Progenitor cell of endocrine pancreas (in vitro differentiated cells): ENCODE measurements around the genes EGR1 and SPATA24.

GRCh38 chr5:138465404-138466194 is at the start of gene EGR1:
TSS of gene EGR1 (plus strand) at chr5:138465479.
- PRO-cap, result bidirectional peak, plus-strand start at chr5:138465480, minus-strand start at chr5:138465372; bidirectional peak, plus-strand start at chr5:138465960, minus-strand start at chr5:138465855; bidirectional peak, plus-strand start at chr5:138466284, minus-strand start at chr5:138466143

- PRO-cap, result no peak
Observed at GRCh38 chr5:138469214-138470244, 4.2 kb downstream of the EGR1 start.

DNA sequence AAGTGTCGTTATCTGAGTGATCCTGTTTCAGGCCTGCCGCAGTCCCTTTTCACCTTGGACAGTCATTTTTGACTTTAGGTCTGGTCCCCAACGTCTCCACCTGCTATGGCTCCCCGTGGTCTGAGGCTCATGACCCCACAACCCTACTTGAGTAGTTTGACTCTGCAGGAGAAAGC is 27.4 kb downstream of the EGR1 start:
- PRO-cap, result no peak

DNA sequence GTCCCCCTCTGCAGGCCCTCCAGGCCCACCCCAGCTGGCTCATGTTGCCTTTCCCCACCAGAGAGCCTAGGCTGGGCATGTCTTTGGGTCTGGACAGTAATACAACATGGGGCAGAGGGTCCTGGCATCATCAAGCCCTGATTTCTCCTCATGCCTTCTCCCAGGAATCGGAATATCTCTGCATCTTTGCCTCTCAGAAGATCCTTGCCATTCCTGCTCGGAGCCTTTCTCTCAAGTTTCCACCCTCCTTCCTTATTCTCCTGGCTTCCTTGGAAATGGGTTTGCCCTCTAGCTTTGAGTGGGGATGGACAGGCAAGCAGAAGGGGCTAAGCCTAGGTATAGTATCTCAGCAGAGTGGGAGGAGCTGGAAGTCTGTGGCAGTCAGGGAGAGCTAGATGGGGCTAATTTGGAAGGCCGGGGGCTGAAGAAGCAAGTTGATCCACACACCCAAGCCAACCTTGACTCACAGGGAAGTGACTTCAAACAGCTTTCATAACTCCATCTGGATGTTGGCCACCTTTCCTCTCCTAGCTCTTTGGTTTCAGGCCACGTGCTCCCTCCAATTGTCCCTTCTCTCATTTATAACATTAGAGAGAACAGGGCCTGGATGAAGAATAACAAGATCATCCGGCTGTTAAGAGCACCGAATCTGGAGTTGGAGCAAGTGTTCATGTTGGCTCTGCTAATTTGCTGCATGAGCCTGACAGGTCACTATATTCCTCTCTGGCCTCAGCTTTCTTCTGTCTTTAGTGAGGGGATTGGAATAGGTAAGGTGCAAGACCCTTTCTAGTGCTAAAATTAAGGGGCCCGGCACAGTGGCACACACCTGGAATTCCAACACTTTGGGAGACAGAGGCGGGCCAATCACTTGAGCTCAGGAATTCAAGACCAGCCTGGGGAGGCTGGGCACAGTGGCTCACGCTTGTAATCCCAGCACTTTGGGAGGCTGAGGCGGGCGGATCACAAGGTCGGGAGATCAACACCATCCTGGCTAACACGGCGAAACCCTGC is 36.9 kb downstream of the EGR1 start:
- PRO-cap, result no peak

GRCh38 chr5:138503443-138504412 is 38.4 kb downstream of the EGR1 start:
- PRO-cap, result no peak

- PRO-cap, result no peak
Observed at GRCh38 chr5:138536245-138536572, 6.8 kb downstream of the ETF1 start.

DNA sequence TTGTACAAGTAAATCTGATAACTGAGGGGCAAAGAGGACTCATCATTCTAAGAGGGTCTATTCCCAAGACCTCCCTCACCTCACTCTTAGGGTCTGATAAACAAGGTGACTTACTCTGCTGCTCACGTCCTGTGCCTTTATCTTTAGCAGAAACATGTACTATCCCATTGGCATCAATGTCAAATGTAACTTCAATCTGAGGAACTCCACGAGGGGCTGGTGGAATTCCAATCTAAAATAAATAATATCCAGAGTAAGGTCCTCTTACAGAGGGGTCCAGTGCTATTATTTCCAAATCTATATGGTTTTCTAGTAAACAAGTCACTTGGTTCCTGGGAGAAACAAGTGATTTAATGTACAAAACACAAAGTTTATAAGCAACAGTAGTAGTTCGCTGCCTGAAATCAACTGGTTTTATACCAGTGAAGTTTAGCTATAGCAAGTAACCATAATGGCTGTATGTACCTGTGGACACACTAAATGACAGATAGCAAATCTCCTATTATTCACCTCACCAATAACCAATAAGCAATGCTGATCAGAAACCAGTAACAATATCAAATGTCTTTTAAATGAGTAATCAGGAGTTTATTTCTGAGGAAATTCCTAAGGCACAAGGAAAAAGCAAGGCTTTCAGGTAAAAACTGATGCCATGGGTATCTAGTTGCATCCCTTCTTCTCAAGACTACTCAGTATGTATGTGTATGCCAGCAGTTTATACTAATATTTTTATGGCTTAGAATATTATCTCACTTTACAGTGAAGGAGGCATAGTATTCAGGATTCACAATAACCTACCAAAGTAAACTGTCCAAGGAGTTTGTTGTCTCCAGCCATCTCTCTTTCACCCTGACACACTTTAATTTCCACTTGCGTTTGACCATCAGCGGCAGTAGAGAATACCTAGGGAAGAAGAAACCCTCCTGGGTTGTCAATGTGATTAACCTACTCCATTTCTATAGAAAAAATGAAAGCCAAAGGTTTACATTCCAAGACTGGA is 15.0 kb upstream of the ETF1 start:
- PRO-cap, result no peak

DNA sequence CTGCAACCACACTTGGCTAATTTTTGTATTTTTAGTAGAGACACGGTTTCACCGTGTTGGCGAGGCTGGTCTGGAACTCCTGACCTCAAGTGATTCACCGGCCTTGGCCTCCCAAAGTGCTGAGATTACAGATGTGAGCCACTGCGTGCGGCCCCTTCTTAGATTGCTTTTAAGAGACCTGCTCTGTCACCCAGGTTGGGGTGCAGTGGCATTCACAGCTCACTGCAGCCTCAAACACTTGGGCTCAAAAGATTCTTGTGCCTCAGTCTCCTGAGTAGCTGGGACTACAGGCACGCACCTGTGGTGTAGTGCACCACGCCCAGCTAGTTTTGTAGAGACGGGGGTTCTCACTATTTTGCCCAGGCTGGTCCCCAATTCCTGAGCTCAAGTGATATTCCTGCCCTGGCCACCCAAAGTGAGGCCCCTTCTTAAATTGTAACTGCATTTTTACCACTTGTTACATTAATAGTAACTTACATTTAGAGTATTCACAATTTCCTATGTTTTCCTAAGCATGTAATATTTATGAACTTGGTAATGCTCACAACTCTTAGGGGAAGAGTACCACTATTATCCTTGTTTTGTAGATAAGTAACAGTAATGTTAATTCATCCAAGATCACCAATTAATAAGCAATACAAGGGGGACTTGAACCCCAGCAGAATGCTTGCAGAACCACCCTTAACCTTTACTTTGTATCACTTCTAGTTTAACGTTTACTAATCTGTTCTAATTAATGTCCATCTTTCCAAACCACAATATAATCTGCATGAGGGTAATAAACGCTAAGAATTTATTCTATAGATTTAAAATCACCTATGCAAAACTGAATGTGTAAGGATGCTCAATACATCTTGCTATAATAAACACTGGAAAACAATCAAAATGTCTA is 10.7 kb downstream of the HSPA9 start:
- PRO-cap, result no peak

GRCh38 chr5:138632869-138633497 is 57.8 kb upstream of the HSPA9 start:
- PRO-cap, result no peak

- PRO-cap, result no peak
Observed at GRCh38 chr5:138861296-138862108, 13.6 kb downstream of the LRRTM2 start.

- PRO-cap, result no peak
Observed at GRCh38 chr5:138932625-138932824, 57.4 kb upstream of the LRRTM2 start.

- PRO-cap, result no peak
Observed at GRCh38 chr5:138937026-138937770, 62.1 kb upstream of the LRRTM2 start.

- PRO-cap, result no peak
Observed at GRCh38 chr5:139104701-139105247, 93.4 kb downstream of the SIL1 start.

DNA sequence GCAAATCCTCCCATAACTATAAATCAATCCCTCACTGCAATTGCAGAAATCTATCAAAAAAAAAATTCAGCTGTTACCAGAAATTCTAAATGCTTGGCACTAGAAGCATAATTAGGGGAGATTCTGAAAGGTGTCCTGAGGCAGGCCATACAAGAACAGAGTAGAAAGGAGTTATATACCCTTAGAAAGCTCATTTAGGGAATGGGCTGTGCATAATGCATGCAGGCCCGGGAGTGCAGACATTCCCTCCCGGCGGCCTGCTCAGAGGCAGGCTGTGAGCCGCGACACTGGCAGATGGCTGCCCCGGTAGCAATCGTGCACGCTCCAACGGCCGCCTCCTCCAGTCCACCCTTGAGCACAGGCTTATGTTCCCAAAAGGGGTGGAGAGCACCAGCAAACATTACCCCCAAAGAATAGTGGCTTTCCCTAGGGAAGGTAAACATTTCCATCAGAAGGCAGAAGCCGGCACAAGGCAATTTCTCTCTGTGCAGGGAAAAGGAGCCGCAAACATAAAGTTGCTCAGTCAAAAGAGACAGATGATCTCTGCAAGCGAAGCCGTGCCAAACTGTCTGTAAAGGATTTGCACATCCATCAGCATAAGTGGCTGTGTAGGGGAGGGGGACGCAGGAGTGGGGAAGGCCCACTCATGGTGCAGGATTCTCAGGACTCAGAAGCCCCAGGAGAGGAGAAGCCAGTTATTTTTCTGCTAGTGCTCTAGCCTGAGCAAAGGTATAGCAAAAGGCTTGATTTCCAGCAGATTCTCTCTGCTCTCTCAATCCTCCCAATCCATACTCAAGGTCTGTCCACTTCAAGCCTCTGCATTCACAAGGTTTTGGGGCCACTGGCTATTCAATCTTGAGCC is 92.5 kb downstream of the SIL1 start:
- PRO-cap, result no peak

DNA sequence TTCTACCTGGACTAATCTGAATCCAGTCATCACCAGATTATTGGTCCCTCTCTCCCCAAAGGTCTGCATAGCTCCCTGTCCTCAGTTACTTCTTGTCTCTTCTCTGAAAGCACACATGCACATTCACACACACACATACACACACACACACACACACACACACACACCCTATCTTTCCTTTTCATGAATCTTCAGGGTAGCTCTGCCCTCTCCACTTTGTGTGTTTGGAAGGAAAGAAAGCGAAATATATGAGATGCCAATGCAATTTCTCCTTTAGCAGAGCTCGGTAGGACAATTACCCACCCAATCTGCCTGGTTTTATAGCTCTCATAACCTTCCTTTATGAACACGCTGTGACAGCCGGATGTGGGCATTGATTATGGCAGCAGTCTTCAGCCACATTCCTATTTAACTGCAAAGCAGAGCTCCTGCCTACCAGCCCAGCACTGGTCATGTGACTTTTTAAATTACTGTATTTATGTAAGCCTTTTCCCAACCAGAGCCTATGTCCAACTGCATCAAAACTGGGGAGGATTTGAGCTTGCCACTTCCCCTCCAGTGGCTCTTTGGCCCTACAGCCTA is 21.0 kb upstream of the MATR3 start:
- PRO-cap, result no peak

DNA sequence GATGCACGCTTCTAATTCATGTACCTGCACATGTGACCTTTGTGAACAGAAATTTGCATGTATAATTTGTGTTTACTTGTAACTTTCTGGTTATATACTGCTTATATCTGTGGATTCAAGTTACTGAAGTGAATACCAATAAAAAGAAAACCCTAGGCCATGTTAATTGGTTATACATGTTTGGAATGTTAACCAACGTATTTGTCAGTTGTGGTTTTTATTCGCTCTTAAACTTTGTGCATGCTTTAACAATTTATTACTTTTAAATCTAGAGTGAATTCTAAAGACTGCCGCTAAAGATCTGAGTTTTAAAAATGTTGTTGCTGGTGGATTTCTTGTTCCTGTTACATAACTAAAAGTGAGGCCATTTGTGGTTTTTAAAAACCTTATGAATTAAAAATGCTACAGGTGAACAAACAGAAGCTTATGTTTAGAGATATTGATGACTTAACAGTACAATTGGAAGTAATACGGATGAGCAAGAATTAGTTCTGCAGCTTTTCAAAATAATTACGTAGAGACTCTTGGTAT is 11.3 kb upstream of the PAIP2 start:
- PRO-cap, result no peak

DNA sequence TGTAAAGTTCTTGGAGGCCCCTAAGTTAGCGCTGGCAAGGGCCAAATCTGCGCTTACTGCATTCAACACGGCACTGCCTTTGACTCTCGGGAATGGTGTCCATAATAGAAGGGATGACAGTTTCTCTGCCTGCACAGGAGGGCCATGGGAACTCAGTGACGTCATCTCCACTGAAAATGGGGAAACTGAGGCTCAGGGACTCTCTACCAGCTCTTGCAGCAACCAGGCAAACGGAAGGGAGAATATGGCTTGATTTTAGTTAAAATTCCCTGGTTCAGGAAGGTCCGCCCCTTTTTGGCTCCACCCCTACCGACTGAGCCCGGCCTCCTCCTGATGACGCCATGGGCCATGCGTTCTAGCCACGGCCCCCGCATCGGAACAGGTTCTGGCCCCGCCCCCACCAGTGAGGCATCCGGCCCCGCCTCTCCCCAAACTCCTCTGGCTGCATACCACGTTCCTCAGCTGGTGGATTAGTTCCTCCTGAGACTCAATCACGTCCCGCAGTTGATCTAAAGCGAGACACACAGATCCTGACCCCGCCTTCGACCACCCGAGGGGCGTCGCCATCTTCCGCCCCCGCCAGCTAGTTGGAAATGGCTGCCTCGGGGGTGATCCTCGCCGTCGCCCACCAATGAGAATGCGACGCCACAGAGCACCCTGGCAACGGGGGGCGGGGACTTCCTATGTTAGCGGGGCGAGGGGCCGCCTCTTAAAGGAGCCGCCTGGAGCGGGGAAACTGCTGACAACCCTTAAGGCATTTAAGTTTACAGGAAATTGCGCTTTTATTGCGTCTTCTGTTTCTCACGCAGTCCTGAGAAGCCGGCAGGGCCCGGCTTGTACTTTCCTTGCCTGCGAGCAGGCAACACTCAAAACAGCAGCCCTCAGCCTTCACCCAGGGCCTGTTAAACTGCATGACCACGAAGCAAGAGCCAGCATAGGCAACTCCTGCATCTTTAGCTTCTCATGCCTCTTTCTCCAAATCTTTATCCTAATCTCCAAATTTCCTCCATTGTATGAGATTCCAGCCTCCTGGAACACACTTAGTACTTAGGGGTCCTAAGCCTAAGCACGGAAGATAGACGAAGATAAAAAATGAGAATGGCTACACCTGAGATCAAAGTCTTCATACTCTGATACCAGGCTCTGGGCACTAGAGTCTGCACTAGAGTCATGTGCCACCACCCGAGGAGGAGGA is at the start of gene SPATA24:
SPATA24 (minus strand) TSS at position 596 of the 1,195 bp plus-strand sequence.
- PRO-cap, result bidirectional peak, plus-strand start at position 712 of the sequence, minus-strand start at position 594 of the sequence

GRCh38 chr5:139448383-139448985 is 9.2 kb upstream of the DNAJC18 start:
- PRO-cap, result no peak

GRCh38 chr5:139472757-139474140 is 2.4 kb downstream of the SMIM33 start:
- PRO-cap, result no peak

- PRO-cap, result no peak
Observed at GRCh38 chr5:139474780-139475197, 4.0 kb downstream of the SMIM33 start.